Daoy (cell line): ENCODE measurements around the genes DCST1, THBS3, GON4L and SYT11.

GRCh38 chr1:154861534-154862225 lies 8.4 kb downstream of the KCNN3 start:
- RAMPAGE, long total RNA: no peak

DNA sequence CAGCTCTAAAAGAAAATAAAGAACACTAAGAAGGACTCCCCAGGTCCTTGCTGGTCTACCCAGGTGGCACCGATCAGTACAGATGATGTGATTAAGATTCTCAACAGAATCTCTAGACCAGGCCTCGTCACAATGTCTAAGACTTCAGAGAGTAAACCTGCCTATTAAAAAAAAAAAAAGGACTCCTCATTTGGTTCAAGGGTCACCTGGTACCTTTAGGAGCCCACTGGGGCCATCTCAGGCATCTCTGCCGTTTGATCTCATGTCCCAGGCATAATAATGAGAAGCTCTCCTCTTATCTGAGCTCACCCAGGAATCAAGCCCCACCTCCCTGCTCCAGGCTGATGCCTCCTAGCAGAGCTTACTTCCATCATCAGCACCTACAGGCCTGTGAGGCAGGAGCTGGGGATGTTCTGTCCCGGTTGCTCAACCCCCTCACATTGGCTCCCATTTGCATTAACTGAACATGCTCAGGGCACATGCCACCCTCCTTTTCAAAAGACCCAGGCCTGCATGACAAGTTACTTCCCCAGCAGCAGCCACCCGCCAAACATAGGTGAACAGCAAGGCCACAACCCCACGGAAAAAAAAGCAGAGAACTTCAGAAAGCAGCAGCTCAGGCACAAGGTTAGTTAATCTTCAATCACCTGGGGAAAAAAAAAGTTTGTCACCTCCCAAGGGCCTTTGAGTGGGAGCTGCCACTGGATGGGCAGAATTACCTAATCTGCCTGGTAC lies 4.7 kb downstream of the KCNN3 start:
- RAMPAGE, long total RNA: no peak

DNA sequence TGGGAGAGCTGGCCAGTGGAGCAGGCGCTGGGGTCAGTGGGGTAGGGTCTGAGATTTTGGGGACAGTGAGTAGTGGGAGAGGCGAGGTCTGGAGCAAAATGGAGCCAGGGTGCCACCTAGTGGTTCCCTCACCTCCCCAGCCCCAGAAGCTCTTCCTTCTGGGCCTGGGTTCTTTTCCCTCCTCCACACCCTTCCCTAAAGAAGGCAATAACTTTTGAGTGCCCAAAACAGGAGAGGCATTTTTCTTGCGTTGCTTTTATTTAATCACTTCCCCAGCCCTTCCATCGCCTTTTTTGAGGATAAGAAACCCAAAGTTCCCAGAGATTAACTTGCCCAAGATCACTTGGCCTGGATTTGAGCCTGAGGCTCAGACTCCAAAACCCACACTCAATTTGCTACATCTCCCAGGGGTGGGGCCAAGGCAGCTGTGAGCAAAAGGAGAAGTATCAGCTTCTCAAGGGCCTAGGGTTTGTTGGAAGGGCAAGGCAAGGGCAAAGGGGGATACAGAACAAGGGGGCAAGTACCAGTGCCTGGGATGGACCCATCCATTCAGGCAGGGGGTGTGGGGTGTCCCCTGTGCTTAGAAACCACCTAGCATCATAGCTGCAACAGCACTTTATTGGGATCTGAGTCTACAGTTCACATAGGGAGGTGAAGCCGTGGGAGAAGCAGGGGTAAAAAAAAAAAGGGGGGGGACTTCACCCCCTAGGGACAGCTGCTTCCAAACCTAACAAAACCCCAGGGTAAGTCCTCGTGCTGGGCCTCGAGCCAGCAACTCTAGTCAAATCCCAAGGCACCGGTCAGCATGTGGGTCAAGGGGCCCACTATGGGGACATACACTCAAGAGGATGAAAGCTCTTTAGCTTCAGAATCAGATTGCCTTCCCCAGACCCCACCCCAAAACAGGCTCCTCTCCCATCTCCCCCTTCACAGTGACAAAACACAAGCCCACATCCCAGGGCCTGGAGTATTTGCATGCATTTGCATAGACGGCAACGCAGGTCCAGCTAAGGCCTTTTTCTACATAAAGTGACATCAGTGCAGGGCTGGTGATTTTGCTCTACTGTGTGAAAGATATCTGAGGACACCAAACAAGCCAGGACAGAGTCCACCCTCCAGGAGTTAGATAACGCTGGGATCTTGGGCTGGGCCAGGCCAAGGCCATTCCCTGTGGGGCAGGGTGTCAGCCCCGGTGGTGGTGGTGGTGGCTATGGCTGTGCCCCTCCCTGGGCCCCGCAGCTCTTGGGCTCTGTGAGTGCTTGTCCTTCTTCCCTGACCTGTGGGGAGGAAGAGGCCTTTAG lies 7.8 kb upstream of the PMVK start:
- RAMPAGE, long total RNA: no peak

DNA sequence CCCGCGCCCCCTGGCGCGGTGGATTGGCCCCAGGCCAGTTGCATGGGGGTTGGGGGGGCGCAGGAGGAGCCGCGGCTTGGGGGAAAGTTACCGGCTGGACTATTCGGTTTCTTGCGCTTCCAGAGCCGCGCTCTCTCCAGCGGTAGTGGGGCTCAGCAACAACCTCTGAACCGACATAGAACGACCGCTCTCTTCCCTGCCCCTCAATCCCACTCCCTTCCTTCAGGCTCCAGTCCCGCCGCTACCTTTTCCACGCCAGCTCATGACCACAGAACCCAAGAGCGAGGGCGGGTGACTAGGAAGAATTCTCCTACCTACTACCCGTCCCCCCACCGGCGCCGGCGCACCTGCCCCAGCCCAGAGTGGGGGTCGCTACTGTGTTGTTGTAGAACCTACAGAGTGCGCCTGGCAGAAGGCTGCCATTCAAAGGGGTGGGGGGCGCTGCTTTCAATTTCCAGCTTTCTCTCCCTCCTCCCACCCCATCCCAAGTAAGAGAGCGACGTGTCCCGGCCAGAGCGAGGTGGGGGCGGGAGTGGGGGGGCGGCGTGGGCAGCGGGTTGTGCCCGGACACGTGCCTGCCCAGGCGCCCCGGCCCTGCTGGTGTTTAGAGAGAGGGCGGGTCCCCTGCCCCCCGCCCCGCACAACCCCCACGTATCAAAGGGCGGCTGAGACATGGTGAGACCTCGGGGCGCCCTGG lies 916 bp downstream of the ZBTB7B start:
- RAMPAGE, long total RNA: no peak

DNA sequence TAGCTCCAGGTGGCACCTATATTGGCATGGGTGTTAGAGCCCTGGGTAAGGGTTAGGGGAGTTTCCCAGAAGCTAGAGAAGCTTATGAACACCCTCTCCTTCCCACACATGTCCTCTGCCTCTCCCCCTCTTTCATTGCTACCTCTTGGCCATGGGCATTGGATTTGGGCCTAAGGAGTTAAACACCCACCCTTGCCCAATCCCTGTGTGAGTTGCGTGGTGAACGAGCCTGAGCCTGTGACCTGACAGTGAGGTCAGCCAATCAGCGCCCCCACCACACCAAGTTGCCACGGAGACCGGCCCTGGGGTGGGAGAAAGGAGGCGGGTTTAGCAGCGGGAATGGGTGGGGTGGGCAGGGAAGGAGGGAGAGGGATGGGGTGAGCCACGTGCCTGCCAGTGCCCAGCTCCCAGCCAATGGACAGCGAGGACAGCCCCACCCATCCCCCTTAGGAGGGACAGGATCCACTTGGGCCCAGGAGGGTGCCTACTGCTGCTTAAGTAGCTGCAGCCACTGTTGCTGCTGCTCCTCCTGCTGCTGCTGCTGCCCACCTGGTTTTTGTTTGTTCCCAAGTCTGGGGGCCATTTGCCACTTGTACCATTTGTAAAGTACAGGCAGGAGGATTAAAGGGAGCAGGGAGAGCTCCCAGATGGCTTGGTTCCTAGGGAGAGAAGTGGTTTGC lies 9.5 kb downstream of the ZBTB7B start:
- RAMPAGE, long total RNA: no peak

DNA sequence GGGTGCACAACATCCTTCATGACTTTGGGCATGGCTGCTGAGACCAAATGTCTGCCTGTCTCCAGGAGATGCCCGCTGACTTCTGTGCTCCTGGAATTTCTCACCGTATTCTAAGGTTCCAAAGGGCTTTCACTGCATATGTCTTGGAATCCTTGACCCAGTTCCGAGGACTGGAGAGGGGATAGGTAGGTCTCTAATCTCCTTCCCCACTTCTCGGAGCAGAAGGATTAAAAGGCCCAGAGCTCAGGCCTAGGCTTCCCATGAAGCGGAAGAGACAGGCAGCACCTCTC lies at the start of gene DCST1:
Gene DCST1, plus strand, starts transcription at position 155 of the 290 bp plus-strand sequence.
- RAMPAGE, long total RNA: no peak

DNA sequence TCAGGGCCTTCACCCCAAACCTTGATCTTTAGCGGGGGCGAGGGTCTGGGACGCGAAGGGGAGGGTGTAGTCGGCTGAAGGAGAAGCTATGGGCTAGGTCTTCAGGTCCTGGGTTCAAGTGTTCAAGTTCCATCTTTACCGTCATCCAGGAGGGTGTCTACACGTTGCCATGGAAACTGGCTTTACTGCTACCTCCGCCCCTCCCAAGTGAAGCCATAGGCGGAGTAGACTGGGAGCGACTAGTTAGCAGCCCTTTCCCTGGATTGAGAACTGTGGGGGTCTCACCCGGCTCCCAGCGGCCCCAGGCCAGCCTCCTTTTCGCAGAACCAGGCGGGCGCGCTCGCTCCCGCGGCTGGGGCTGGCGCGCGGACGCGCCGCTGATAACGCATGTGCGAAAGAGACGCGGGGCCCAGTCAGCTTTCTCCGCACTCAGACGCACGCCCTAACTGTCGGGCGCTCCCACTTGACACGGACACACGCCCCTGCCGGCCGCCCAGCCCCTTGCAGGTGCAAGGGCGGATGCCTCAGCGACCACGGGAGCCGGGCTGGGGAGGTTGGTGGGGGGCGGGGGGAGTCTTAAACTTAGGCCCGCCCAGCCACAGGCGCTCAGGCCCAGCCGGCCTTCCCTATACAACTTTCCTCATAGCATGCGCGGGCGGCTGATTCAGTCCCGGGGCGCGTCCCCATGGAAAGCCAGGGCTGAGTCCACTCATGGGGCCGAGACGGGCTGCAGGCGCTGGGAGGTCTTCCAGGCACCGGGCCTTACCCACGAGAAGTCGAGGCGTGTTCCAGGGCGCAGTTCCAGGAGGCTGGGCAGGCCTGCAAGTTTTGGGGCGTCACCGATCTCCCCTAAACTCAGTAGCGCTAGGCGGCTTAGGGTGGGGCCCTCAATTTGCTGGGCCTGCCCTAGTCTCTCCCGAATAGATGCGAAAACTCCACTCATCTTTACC lies 7.4 kb downstream of the EFNA4 start:
- RAMPAGE, long total RNA: no peak

DNA sequence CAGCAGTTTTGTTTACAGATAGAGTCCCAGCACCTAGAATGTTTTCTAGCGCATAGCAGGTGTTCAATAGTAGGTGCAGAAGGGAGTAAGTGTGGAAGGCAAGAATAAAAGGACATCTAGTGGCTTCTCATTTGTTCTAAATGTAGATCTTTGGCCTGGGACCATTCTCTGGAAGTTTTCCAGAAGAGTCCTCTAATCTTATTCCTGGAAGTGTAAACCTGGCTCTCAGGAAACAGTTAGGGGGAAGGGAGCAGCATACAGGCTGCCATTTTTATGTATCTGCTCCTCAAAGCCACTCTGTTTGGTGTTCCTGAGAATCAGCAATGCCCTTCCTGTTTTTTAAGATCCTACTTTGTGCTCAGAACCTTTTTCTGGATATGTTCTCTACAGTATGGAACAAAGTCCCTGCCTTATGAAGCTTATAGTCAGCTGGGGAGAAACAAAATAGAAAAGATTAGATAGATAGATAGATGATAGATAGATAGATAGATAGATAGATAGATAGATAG lies 22.8 kb upstream of the EFNA1 start:
- RAMPAGE, long total RNA: no peak

GRCh38 chr1:155125261-155125842 lies 2.3 kb upstream of the EFNA1 start:
- RAMPAGE, long total RNA: no peak

GRCh38 chr1:155134139-155134879 lies 1.3 kb upstream of the SLC50A1 start:
- RAMPAGE, long total RNA: no peak

GRCh38 chr1:155178718-155179303 lies 5.2 kb downstream of the TRIM46 start:
- RAMPAGE, long total RNA: no peak

GRCh38 chr1:155207639-155208367 lies at the start of gene THBS3:
Gene THBS3 (minus strand): TSS chr1:155207897.
- RAMPAGE, long total RNA: no peak

GRCh38 chr1:155226252-155227267 lies 14.5 kb downstream of the GBA1 start:
- RAMPAGE, long total RNA: no peak

DNA sequence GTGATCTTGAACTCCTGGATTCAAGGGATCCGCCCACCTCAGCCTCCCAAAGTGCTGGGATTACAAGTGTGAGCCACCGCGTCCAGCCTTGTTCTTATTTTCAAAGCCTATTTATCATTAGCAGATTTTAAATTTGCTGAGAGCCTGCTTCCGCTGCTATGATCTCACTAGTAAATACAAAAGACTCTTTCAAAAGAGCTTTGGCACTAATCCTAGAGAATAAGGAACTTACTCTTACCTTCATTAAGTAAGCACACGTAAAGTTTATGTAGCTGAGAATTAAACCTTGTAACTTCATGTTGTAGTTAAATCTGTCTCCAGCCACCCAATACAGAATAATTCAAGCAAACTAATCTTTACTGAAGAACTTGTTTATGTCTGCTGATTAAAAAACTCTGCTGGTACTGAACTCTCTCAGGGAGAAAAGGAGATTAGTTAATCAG lies 72.2 kb downstream of the RUSC1 start:
- RAMPAGE, long total RNA: no peak

DNA sequence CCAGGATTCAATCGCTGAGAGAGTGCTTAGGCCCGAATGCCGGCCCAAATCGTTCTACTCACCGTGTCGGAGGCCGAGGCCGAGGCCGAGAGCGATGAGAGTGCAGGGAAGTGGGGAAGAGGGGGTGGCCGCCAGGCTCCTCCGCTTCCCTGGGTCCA lies 633 bp downstream of the ASH1L start:
- RAMPAGE, long total RNA: no peak

GRCh38 chr1:155598624-155599352 lies 11.2 kb upstream of the MSTO1 start:
- RAMPAGE, long total RNA: no peak

DNA sequence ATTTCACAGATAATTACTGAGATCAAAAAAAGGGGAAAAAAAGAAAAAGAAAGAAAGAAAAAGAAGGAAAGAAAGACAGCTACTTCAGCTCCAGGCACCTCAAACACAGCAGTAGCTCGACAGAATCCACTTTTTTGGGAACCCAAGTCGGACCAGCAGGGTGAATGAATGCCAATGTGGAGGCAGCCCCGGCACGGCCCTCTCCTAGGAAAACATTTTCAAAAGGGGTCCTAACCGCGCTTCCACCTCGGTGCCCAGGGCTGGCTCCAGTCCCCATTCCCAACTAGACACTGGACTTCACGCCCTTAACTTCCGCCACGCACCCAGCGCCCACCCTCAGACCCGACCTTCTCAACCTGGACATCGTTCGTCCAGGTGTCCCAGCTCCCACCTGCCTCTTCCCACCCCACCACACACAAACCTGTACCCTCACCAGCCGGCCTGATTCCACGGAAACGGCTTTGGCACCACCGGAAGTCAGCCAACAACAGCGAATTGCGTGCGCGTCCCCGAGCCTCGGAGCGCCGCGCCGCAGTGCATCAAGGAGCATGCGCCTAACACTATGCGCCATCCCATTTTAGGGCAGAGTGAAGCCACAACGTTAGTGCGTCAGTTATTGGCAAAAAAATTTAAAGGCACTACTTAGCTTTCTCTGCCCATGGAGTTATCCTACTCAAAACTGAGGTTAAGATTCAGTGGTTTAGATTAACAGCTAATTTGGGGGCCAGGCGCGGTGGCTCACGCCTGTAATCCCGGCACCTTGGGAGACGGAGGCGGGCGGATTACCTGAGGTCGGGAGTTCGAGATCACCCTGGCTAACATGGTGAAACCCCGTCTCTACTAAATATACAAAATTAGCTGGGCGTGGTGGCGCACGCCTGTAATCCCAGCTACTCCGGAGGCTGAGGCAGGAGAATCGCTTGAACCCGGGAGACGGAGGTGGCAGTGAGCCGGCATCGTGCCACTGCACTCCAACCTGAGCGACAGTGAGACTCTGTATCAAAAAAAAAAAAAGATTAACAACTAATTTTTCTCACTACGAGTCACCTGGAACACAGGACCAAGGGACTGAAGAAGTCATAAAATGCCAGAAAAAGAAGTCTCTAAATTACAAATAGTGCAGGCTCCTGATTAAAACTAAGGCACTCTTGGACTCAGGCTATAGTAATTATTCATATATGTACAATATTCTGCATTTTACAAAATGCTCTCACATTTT lies at the start of gene GON4L:
Gene GON4L, minus strand, starts transcription at position 489 of the 1,219 bp plus-strand sequence.
- RAMPAGE, long total RNA: no peak

GRCh38 chr1:155858954-155859930 lies at the start of gene SYT11:
Gene SYT11 (plus strand): TSS chr1:155859567.
- RAMPAGE, long total RNA: no peak

- RAMPAGE, long total RNA: no peak
These were observed 2.0 kb downstream of the KHDC4 start for GRCh38 chr1:155932111-155932669.

DNA sequence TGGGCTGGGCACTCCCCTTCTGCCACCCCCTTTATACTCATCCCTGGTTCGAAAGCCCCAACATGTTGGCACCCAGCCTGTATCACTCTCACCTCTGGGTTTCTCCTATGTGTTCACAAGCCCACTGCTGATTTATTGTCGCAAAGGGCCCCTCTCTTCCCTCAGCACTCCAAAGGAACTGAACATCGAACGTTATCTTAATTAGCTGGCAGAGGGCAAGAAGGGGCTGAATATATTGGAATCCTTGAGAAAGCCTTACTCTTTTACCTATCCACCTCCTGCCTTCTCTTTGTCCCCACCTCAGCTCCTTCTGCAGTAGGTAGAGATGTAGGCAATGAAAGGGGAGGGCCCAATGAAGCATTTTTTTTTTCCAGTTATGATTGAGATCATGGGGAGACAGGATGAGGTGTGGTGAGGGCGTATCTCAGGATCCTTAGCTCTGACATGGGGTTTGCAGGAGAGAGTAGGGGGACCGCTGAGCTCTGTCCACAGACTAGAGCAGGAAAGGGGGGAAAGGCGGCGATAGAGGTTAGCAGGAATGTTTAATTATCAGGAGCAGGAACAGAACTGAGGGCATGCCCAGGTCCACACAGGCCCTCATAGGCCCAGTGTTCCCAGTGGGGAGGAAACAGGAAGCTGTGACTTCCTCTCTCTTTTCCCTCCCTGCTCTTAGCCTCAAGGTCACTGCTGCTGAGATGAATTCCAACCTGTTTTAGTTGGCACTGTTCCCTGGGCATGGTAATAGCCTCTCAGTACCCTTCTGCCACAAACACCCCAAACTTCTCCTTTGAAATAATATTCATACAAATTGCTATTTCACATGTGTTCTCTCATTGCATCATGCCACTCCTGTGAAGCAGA lies 993 bp upstream of the RXFP4 start:
- RAMPAGE, long total RNA: no peak